BE2C (cell line): ENCODE results near the genes HYOU1 and THY1.

- RRBS, result 11% methylated on average over 36 of the region's 79 CpGs
Measured at GRCh38 chr11:118608307-118609289, 1.2 kb downstream of the PHLDB1 start.

- RRBS, result no CpG with 5 or more reads among the region's 4 CpGs
Measured at GRCh38 chr11:118700156-118700740, 20.8 kb upstream of the TREH start.

GRCh38 chr11:118729688-118730446 lies 50.4 kb upstream of the TREH start:
- RRBS, result no CpG with 5 or more reads among the region's 9 CpGs

DNA sequence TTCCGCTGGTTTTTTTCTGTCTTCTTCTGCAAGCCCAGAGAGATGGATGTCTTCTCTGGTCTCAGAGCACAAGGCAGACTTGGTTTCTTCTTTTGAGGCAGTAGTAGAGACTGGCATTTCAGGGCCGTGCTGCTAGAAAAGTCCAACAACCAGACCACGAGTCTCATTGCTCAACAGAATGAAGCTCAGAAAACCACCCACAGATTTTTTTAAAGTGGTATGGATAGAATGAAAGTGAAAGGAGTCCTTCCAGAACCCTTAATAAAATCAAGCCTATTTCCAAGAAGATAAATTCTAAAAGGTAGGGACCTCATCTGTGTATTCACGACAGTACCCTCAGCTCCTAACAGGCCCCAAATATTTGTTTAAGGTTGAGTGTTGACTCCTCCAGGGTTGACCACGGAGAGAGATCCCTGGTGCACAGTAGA lies 43.5 kb upstream of the DDX6 start:
- RRBS, result no CpG with 5 or more reads among the region's 5 CpGs

GRCh38 chr11:118851965-118852793 lies 31.5 kb upstream of the CXCR5 start:
- RRBS, result no CpG with 5 or more reads among the region's 11 CpGs

GRCh38 chr11:118886481-118887288 lies 3.0 kb downstream of the CXCR5 start:
- RRBS, result no CpG with 5 or more reads among the region's 17 CpGs

GRCh38 chr11:118894989-118896347 lies 11.8 kb downstream of the CXCR5 start:
- RRBS, result no CpG with 5 or more reads among the region's 32 CpGs

- RRBS, result 92% methylated on average over 6 of the region's 22 CpGs
Measured at GRCh38 chr11:118900380-118901059, 16.8 kb downstream of the CXCR5 start.

GRCh38 chr11:119021254-119022392 lies 3.1 kb downstream of the TRAPPC4 start:
- RRBS, result 100% methylated on average over 1 of the region's 20 CpGs

- RRBS, result no CpG with 5 or more reads among the region's 9 CpGs
Measured at GRCh38 chr11:119052164-119052525, 4.9 kb downstream of the HYOU1 start.

GRCh38 chr11:119056277-119057273 lies at the start of gene HYOU1:
HYOU1 (minus strand) TSS chr11:119057205.
- RRBS, result under 1% methylated on average over 53 of the region's 89 CpGs

GRCh38 chr11:119310626-119311690 lies 6.0 kb downstream of the MCAM start:
- RRBS, result no CpG with 5 or more reads among the region's 35 CpGs

- RRBS, result 92% methylated on average over 6 of the region's 7 CpGs
Measured at GRCh38 chr11:119319961-119320221, 3.0 kb upstream of the MCAM start.

DNA sequence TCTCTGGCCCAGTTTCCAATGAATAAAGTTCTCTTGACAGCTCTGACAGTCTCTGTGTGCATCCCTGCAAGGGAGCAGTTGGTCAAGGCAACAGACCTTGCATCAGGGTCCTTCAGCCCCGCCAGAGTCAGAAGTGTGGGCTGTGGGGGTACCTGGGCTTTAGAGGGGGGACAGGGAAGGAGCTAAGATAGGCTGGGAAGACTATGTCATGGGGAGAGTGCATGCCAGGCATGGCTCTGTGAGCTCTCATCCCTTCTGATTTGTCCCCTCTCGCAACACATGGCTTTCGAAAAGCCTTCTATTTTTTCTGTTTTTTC lies 2.9 kb downstream of the RNF26 start:
- RRBS, result no CpG with 5 or more reads among the region's 3 CpGs

GRCh38 chr11:119352816-119353427 lies 6.4 kb upstream of the MFRP start:
- RRBS, result no CpG with 5 or more reads among the region's 6 CpGs

GRCh38 chr11:119372812-119373343 lies 8.6 kb downstream of the USP2 start:
- RRBS, result 93% methylated on average over 11 of the region's 21 CpGs

DNA sequence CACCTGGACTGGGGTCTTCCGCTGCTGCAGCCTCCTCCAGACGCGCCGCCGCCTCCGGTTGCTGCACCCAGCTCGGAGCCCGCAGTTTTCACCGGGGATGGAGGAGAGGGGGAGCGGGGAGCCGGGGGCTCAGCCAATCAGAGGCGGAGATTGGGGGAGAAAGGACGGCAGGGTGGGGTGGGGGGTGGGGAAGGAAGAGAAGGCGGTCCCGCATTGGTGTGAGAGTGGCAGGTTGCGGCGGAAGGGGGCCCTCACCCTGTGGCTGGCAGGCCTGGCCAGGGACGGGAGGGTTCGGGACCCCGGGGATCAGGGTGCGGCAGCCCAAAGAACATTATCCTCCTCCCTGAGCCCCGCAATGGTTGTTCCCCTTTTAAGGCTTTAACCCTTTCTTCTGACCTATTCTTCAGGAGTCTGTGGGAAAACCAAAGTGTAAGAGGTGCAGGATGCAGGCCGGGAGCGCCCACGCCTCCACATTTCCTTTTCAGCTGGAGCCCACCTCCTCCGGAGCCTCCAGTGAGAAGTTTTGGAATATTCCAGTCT lies at the start of gene THY1:
THY1 (minus strand) TSS at position 63 of the 540 bp plus-strand sequence.
- RRBS, result 17% methylated on average over 10 of the region's 26 CpGs

- RRBS, result no CpG with 5 or more reads among the region's 9 CpGs
Measured at GRCh38 chr11:119447357-119448016, 24.5 kb upstream of the THY1 start.

- RRBS, result no CpG with 5 or more reads among the region's 10 CpGs
Measured at GRCh38 chr11:119661645-119662255, 67.2 kb downstream of the NECTIN1 start.

DNA sequence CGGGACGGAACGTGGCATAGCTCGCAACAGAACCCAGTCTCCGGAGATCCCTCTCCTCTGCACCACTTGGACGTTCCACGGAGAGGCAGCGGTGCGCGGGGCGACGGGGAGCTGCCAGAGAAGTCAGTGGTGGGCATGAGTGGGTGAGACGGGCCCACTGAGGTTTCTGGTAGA lies 572 bp upstream of the NECTIN1 start:
- RRBS, result 0% methylated on average over 1 of the region's 13 CpGs